ENCODE measurements around a stretch of chr2.

- PRO-cap, result no peak
CAGE:
- cytosol, long polyA plus RNA, result no peak
- long polyA plus RNA, result no peak
- nucleus, long polyA plus RNA, result no peak
These were observed 8.9 kb downstream of the SH3BP4 start for GRCh38 chr2:234960804-234961071.

GRCh38 chr2:235000718-235001596 lies 49.1 kb downstream of the SH3BP4 start:
- PRO-cap, result no peak
CAGE:
- cytosol, long polyA plus RNA, result no peak
- long polyA plus RNA, result no peak
- nucleus, long polyA plus RNA, result no peak

- PRO-cap, result no peak
CAGE:
- cytosol, long polyA plus RNA, result no peak
- long polyA plus RNA, result no peak
- nucleus, long polyA plus RNA, result no peak
These were observed 90.1 kb downstream of the SH3BP4 start for GRCh38 chr2:235041799-235042466.

GRCh38 chr2:235048441-235049517 lies 97.0 kb downstream of the SH3BP4 start:
- PRO-cap, result no peak
CAGE:
- cytosol, long polyA plus RNA, result no peak
- long polyA plus RNA, result no peak
- nucleus, long polyA plus RNA, result no peak

DNA sequence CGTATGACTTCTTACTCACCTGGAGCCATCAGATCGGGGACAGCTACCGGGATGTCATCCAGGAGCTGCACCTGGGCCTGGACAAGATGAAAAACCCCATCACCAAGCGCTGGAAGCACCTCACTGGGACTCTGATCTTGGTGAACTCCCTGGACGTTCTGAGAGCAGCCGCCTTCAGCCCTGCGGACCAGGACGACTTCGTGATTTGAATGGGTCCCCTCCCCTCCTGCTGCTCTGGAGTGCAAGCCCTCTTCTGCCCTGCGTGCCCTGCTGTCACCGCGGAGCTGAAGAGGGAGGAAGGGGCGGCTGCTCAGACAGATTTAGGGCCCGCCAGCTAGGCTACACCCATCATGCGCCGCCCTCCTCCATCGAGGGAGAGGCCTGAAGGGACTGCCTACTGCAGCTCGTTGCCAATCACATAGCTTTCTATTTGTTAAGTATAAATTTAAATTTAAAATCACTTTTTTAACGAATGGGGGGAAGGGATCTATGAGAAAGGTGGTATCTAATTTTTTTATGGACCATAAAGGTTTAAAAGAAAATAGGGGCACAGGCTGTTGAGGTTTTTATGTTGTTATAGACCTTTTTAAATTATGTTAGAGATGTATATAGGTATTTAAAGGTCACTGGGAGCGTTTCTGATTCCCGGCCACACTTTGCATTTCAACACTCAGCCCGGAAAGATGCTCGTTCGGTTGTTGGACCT lies 101.9 kb downstream of the SH3BP4 start:
- PRO-cap, result no peak
CAGE:
- cytosol, long polyA plus RNA, result no peak
- long polyA plus RNA, result no peak
- nucleus, long polyA plus RNA, result no peak

GRCh38 chr2:235066947-235067299 lies 115.1 kb downstream of the SH3BP4 start:
- PRO-cap, result no peak
CAGE:
- cytosol, long polyA plus RNA, result no peak
- long polyA plus RNA, result no peak
- nucleus, long polyA plus RNA, result no peak

- PRO-cap, result no peak
CAGE:
- cytosol, long polyA plus RNA, result no peak
- long polyA plus RNA, result no peak
- nucleus, long polyA plus RNA, result no peak
These were observed 193.1 kb downstream of the SH3BP4 start for GRCh38 chr2:235144899-235145400.

DNA sequence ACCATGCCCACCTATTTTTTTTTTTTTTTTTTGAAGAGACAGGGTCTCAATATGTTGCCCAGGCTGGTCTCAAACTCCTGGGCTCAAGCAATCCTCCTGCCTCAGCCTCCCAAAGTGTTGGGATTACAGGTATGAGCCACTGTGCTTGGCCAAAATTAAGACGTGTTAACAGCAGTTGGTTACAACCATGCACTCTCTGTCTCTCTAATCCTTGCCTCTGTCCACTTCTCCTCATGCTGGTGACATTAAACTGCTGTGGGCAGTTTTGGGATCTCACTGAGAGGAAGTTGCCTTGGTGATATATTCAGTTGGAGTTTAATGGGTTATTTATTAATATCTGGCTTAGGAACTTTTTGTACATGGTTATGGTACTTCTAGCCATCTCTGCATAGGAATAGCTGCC lies 44.5 kb upstream of the AGAP1 start:
- PRO-cap, result no peak
CAGE:
- cytosol, long polyA plus RNA, result no peak
- long polyA plus RNA, result no peak
- nucleus, long polyA plus RNA, result no peak

GRCh38 chr2:235589452-235589866 lies 95.6 kb downstream of the AGAP1 start:
- PRO-cap, result no peak
CAGE:
- cytosol, long polyA plus RNA, result no peak
- long polyA plus RNA, result no peak
- nucleus, long polyA plus RNA, result no peak

DNA sequence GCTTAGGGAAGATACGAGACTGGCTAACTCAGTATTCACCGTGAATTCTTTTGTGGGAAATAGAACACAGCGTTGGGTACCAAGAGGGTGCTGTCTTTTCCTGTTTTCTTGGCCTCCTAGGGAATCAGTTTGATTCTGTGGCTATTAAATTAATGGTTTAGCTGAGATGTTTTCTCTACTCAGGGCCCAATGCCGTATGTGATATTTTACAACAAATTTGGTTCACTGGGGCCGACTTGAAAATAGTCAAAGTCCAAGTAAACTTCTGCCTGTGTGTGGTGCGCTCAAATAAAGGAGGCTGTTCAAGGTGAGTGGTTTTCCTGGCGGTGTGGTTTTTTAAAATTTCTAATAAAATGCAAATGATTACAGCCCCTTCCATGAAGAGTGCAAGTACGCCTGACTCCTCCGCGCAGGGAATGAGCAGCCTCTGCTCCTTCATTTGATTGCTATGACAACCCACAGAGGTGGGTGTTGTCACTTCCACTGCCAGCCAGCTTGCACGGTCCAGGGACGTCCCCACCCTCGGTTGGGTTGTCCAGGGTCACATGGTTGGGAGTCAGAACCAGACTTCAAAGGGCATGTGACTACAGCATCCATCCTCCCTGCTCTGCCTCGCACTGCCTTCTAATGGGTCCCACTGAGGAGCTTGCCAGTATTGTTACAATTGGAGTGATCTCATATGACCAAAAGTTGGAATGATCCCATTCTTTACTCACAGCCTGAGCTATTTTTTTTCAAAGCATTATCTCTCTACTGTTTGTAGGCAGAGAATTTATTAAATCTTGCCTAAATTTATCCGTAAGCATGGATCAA lies 121.1 kb downstream of the AGAP1 start:
- PRO-cap, result no peak
CAGE:
- cytosol, long polyA plus RNA, result no peak
- long polyA plus RNA, result no peak
- nucleus, long polyA plus RNA, result no peak

- PRO-cap, result no peak
CAGE:
- cytosol, long polyA plus RNA, result no peak
- long polyA plus RNA, result no peak
- nucleus, long polyA plus RNA, result no peak
These were observed 150.1 kb downstream of the AGAP1 start for GRCh38 chr2:235643708-235644512.

- PRO-cap, result no peak
CAGE:
- cytosol, long polyA plus RNA, result no peak
- long polyA plus RNA, result no peak
- nucleus, long polyA plus RNA, result no peak
These were observed 255.2 kb downstream of the AGAP1 start for GRCh38 chr2:235748987-235749585.

DNA sequence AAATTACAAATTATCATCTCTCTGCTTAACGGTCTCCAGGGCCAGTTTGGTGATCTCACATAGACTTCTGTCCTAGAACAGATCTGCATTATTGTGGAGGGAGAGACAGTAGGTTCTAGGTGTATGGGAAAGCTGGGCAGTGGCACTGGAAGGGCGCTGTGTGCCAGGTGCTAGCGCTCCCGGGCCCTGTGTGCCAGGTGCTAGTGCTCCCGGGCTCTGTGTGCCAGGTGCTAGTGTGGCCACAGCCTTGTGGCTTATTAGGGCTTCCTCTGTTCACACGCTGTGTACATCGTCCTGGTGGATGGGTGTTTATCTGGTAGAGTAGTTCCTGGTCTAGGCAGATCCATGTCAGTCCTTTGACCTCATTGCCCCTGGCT lies 263.3 kb downstream of the AGAP1 start:
- PRO-cap, result no peak
CAGE:
- cytosol, long polyA plus RNA, result no peak
- long polyA plus RNA, result no peak
- nucleus, long polyA plus RNA, result no peak

DNA sequence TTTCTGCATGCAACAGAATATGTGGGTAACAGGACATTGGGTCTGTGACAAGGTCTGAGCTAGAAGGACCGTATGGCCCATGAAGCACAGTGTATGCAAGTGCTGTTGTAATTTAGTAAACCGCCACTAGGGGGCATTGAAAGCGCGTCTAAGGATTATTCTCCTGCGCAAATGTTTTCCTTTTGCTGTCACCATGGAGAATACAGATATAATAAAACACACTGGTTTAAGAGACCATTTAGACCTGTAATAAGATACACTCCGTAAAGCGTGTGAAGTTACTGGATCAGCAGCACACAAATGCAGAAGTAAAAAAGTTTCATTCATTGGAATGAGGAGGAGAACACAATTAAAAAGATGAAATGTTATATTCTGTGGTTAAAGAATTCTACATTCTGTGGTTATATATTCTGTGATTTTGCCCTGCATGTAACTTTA lies 272.4 kb downstream of the AGAP1 start:
- PRO-cap, result no peak
CAGE:
- cytosol, long polyA plus RNA, result no peak
- long polyA plus RNA, result no peak
- nucleus, long polyA plus RNA, result no peak

- PRO-cap, result no peak
CAGE:
- cytosol, long polyA plus RNA, result no peak
- long polyA plus RNA, result no peak
- nucleus, long polyA plus RNA, result no peak
These were observed 253.6 kb downstream of the GBX2 start for GRCh38 chr2:235914348-235915323.

DNA sequence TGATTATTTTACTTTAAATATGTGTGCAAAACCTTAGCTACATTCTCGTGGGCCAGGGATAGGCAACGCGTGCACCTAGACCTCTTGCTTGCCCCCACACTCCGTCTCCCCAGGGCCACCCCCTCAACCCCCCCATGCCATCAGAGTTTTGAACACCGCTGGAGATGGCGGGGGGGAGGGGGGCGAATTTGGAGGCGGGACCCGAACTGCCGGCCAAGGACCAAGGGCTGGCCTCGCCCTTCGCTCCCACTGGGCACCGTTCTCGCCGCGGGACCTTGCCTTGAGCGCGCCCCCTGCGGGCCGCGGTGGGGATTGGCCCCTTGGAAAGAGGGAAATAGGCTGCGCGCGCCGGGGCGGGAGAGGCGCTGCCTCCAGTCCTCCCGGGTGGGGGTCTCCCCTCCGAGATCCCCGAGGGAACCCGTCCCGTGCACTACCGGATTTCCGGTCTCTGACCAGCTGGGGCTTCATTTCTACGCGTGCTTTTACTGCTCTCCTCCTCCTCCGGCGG lies 9.8 kb upstream of the GBX2 start:
- PRO-cap, result no peak
CAGE:
- cytosol, long polyA plus RNA, result no peak
- long polyA plus RNA, result no peak
- nucleus, long polyA plus RNA, result no peak

- PRO-cap, result no peak
CAGE:
- cytosol, long polyA plus RNA, result no peak
- long polyA plus RNA, result no peak
- nucleus, long polyA plus RNA, result no peak
These were observed 8.0 kb downstream of the ACKR3 start for GRCh38 chr2:236577437-236578282.

GRCh38 chr2:236830884-236831321 lies 254.8 kb upstream of the COPS8 start:
- PRO-cap, result no peak
CAGE:
- cytosol, long polyA plus RNA, result no peak
- long polyA plus RNA, result no peak
- nucleus, long polyA plus RNA, result no peak

DNA sequence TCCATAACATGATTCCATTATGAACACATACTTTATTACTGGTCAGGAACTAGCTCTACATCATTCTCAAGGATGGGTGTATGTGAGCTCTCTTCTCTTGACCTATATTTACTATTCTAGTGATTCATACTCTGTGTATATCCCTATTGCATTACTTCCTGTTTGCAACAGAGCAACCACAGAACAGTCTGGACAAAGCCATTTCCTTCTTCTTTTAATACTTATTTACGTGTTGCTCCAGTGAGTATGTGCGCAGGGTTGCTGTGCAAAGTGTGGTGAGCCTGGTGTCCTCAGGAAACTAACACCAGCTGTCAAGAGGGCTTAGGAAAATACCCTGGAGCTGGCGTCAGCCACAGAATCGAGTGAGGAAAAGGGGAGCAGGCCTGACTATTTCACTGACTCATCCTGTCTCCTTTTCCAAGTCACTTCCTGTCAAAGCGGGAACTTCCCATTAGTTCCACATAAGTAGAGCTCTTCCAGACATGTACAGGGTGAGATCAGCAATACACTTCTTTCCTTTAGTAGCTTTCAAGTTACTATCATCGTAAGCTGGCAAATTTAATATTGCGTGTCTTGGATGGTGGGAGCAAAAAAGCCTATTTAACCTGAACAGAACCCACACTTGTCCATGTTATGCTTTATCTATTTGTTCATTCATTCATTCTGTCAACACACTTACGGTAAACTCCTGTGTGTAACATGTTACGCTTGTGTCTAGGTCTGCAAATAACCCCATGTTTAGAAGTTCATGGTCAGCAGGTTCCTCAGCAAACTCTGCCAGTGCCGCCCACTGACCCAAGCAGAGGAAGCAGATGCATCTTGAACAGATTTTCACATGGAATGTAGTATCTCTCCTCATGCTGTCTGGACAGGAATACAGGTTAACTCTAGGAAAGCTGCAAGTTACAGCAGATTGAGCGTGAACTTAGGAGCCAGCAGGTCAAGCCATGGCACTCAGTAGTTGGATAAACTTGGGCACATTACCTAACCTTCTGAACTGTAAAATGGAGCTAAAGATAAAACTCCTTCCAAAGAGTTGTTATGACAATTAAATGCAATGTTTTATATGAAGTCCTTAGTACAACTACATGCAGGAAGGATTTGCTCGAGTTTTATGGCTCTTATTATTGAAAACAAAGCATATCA lies 213.9 kb upstream of the COPS8 start:
- PRO-cap, result no peak
CAGE:
- cytosol, long polyA plus RNA, result no peak
- long polyA plus RNA, result no peak
- nucleus, long polyA plus RNA, result no peak

DNA sequence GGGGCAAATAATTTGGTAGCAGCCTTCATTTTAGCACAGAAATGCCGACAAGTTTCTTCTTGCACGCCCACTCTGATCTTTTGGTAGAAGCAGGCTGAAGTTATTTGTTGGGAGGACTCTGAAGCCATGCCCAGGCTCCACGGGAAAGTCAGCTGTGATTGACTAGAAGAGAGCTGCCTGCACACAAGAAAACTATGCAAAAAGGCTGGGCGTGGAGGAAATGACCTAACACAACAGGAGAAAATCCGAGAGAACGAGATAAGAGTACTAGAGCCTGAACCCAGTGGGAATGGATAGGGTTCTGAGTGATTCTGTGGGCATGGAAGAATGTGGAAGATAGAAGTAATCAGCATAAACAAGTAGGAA lies 12.2 kb upstream of the COPS8 start:
- PRO-cap, result no peak
CAGE:
- cytosol, long polyA plus RNA, result no peak
- long polyA plus RNA, result no peak
- nucleus, long polyA plus RNA, result no peak

Measured in A549 (cell line).